ENCODE data around the genes KDM4C and FREM1.

GRCh38 chr9:6413890-6414338 is 915 bp downstream of the UHRF2 start:
- RRBS, result no CpG with 5 or more reads among the region's 34 CpGs

- RRBS, result no CpG with 5 or more reads among the region's 3 CpGs
These were observed 5.7 kb downstream of the UHRF2 start for GRCh38 chr9:6418689-6419044.

DNA sequence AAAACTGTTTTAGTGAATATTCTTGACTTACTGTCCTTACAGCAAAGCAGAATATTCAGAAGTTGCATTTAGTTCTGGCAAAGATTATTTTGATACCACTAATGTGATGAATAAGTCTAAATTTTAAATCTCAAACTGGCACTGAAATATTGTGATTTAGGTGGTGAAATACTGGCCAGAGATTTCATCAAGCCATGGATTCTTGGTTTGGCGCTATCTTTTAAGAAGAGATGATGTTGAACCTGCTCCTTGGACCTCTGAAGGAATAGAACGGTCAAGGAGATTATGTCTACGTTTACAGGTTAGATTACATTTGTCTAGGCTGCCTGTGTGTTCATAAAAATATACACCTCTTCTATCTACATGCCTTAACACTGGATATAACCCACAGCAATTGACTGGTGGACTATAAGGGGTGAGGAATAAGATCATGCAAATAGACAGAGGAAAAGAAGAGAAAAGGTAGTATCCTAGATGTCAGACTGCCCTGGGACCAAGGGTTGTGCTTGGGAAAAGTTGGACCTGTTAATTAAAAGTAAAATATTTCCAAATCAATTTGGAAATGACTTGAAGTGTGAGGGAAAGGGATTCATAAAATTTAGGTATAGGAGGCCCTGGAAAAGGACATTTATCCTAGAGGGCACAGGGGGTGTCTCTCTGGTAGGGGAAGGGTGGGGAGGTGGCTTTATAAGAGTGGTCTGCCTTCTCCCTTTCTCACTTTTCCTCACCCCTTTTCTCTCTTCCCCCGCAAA is 85.0 kb downstream of the UHRF2 start:
- RRBS, result no CpG with 5 or more reads among the region's 4 CpGs

DNA sequence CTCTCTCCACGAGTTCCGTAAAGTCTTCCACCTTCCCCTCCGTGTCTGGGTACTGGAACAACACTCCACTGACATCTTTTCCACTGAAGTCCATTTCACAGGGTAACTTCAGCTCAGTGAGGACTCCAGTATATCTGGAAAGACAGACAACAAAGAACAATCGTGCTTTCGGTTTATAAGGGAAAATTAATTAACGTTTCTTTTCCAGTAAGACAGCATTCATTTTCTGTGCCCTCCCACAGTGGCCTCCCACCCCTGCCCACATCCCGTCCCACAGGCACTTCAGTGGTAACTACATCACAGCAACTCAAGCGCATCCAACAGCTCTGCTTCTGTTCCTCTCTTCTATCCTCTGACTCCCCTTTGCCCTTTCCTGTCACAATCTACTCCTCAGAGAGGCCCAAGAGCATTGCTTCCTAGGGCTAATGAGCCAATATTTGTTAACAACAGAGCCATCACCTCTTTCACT is 40.4 kb downstream of the GLDC start:
- RRBS, result no CpG with 5 or more reads among the region's 8 CpGs

GRCh38 chr9:6750268-6750601 is 7.5 kb upstream of the KDM4C start:
- RRBS, result no CpG with 5 or more reads among the region's 7 CpGs

DNA sequence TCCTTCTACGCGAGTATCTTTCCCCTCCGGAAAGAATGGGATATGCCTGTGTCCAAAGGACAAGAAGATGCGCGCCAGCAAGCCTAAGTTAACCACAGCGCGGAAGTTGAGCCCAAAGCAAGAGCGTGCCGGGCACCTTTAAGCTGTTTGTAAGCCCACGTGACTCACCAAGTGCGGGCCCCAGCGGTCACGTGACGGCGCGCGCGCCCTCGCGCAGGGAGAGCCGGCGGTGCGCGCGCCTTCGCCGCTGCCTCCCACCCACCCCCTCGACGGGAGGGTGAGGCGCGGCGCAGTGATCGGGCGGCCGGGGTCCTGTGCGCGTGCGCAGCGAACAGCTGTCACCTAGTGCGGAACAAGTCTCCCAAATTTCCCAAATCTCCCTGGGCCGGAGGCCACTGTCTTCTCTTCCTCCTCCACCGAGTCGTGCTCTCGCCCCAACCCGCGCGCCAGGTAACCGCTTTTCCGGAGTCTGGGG is at the start of gene KDM4C:
Gene KDM4C (plus strand): TSS at position 220 of the 475 bp plus-strand sequence.
- RRBS, result 1% methylated on average over 41 of the region's 49 CpGs

- RRBS, result no CpG with 5 or more reads among the region's 4 CpGs
These were observed 132.7 kb downstream of the KDM4C start for GRCh38 chr9:6890437-6890916.

DNA sequence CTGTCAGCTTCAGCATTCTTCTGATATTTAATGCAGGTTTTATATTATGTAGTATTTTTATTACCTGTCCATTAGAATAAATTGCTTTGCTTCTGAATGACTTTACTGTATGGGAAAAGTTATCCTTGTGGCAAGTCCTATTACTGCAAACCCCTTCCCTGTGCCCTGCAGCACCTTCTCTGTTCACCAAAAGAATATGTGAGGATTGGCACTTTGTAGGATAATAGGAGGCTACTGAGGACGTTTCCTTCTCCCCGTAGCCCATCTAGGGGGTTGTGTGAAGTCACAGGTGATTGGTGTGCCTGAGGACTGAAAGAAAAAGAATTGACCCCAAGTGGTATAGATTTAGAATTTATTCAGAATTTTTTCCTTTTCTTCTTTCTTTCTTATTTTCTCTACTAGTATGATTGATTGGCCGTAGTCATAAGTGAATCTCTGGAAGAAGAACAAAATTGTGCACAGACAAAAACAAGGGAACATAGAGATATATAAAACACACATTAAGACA is 296.2 kb downstream of the KDM4C start:
- RRBS, result no CpG with 5 or more reads among the region's 3 CpGs

- RRBS, result no CpG with 5 or more reads among the region's 3 CpGs
These were observed 389.4 kb downstream of the KDM4C start for GRCh38 chr9:7147168-7147525.

- RRBS, result no CpG with 5 or more reads among the region's 4 CpGs
These were observed 146.4 kb downstream of the DMAC1 start for GRCh38 chr9:7653242-7653542.

- RRBS, result no CpG with 5 or more reads among the region's 5 CpGs
These were observed 174.9 kb upstream of the DMAC1 start for GRCh38 chr9:7974433-7974961.

GRCh38 chr9:10819219-10819705 is 206.5 kb upstream of the PTPRD start:
- RRBS, result no CpG with 5 or more reads among the region's 3 CpGs

DNA sequence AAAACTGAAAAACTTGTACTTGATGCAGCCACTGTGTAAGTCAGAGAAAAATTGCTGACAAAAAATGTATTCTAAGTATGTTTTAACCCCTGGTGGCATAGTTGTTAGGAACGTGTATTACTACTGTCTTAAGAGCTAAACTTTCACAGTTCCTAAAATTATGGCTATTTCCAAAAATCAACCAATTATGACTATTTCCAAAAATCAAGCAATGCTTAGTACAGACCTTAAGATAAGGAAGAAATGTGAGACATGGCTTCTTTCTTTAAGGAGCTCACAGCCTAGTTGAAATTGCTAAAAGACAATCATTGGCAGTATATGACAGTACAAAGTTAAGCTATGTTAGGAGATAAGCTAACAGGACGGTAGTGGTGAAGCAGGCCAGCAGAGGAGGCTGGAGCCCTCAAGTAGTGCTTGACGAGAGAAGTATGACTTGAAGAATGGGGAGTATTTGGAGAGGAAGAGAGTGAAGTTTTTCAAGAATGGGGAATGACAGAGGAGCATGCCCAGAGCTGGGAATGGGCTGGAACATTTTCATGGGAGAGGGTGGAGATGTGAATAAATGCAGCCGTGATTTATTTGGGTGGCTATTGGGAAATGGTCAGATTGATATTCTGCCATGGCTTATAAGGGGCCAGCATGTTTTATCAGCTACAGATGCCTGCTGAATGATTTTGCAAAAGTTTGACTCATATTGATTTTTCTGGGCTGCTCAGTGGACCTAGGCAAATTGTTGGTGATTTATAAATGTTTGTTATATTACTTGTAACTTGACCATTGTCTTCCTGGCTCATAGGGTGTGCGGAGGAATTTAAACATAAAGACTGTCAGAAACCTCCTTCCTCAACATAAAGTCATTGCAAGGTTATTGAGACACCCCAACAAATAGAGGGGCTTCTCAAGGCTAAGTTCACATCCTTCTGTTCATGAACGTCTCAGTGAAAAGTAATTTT is 43.7 kb downstream of the LURAP1L start:
- RRBS, result no CpG with 5 or more reads among the region's 6 CpGs

GRCh38 chr9:13070445-13071097 is 208.9 kb downstream of the MPDZ start:
- RRBS, result no CpG with 5 or more reads among the region's 4 CpGs

GRCh38 chr9:14029783-14030855 is 283.8 kb downstream of the NFIB start:
- RRBS, result no CpG with 5 or more reads among the region's 17 CpGs

GRCh38 chr9:14200786-14201503 is 113.0 kb downstream of the NFIB start:
- RRBS, result no CpG with 5 or more reads among the region's 4 CpGs

GRCh38 chr9:14316610-14317385 is 2.9 kb upstream of the NFIB start:
- RRBS, result no CpG with 5 or more reads among the region's 11 CpGs

GRCh38 chr9:14909687-14910744 is at the start of gene FREM1:
Gene FREM1 (minus strand): TSS chr9:14910428.
- RRBS, result no CpG with 5 or more reads among the region's 19 CpGs

GRCh38 chr9:14961290-14961942 is 51.2 kb upstream of the FREM1 start:
- RRBS, result no CpG with 5 or more reads among the region's 6 CpGs

- RRBS, result no CpG with 5 or more reads among the region's 6 CpGs
These were observed 83.7 kb upstream of the FREM1 start for GRCh38 chr9:14993824-14994341.

All from AG10803 (cell line).